Pulmonary lymph node (tissue), 1 donor: ENCODE results near the genes MFN1 and FXR1.

- PRO-cap: no peak
Measured at GRCh38 chr3:177026230-177027011, 170.9 kb downstream of the TBL1XR1 start.

DNA sequence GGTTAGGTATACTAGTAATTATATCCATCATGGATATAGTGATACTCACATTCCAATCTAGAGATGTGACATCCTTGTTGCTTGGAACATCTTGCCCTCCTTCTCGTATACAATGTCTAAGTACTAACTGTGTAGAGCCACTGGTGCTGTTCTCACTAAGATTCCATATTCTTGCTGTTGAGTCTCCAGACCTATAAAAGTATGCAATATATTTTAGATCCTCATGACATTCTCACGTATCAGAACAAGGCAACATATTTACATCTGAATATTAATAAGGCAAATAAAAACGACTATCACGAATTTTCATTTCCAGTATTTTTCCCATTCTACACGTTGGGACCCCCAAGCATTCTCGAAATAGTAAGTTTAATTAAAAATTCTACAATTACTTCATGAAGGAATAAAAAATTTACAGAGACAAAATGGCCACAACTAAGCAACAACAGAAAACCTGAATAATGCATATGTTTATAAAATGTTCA is 147.3 kb downstream of the TBL1XR1 start:
- PRO-cap: no peak

DNA sequence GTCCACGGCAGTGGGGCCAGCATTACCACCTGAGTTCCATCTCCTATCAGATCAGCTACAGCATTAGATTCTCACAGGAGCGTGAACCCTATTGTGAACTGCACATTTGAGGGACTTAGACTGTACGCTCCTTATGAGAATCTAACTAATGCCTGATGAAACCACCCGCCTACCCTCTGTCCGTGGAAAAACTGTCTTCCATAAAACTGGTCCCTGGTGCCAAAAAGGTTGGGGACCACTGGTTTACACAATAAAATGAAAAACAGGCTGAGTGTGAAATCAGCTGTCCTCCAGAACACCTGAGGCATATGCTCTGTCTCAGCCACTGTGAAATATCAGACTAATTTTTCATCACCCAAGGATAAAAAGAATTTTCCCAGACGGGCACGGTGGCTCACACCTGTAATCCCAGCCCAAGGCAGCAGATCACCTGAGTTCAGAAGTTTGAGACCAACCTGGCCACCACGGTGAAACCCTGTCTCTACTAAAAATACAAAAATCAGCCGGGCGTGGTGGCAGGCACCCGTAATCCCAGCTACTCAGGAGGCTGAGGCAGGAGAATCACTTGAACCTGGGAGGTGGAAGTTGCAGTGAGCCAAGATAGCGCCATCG is 45.8 kb downstream of the TBL1XR1 start:
- PRO-cap: no peak

GRCh38 chr3:177185043-177185736 is 12.1 kb downstream of the TBL1XR1 start:
- PRO-cap: no peak

GRCh38 chr3:177190570-177191698 is 6.3 kb downstream of the TBL1XR1 start:
- PRO-cap: no peak

- PRO-cap: no peak
Measured at GRCh38 chr3:177300784-177301165, 103.5 kb upstream of the TBL1XR1 start.

DNA sequence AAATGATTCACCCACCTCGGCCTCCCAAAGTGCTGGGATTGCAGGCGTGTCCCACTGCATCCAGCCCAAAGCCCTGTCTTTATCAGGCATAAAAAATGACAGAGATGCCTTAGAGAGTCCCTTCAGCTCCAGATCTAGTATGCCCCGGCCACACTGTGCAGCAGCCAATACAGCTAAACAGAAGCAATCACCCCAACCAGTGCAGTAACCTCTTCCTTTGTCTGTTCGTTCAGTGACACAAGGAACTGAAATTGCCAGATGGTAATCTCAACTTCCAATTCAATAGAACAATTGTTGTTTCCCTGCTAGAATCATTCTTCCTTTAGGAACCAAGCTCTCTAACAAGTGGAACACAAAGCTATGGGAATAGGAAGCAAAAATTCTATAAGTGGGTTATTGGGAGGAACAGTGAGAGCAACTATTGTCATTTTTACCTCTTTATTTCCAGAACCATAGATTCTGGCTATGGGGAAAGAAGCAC is 128.0 kb upstream of the TBL1XR1 start:
- PRO-cap: no peak

GRCh38 chr3:177619363-177619825 is 422.1 kb upstream of the TBL1XR1 start:
- PRO-cap: no peak

DNA sequence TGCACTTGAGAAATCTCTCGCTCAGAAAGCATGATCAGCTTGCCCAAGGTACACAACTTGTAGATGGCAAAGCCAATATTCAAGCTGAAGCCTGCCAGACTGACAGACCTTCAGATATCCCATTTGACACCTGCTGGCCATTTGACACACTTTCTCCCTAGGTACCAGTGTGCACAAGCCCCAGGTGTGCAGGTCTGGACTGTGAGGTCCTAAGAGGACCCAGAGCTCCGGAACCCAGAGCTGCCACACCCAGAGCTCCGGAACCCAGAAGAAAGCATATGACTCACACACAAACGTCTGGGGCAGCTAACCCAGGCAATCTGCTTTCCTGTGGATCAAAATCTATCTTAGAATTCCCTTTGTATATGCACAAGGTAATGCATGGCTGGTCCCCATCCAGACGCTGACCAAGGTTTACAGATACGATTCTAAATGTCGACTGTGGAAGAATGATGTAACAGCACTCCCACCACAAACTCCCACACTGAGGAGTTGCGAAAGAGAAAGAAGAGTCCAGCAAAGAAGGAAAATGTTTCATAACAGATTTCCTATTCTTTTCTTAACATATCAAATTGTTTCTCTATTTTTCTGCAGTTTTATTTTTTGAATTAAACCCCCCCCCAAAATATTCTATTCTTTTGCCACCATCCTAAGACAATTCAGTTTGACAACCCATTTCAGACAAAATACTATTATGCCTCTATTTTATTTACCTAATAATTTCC is 15.7 kb downstream of the KCNMB2 start:
- PRO-cap: no peak

GRCh38 chr3:179018315-179019066 is 53.1 kb downstream of the ZMAT3 start:
- PRO-cap: no peak

- PRO-cap: bidirectional peak, plus-strand start at chr3:179347735, minus-strand start at chr3:179347601
Measured at GRCh38 chr3:179347373-179348341, at the start of gene MFN1. TSS of gene MFN1 (plus strand) at chr3:179347709.

GRCh38 chr3:179652487-179652924 is 334 bp upstream of the USP13 start:
- PRO-cap: bidirectional peak, plus-strand start at chr3:179652737, minus-strand start at chr3:179652623; bidirectional peak, plus-strand start at chr3:179653040, minus-strand start at chr3:179652869

GRCh38 chr3:179719666-179720530 is 67.1 kb downstream of the USP13 start:
- PRO-cap: no peak

GRCh38 chr3:180478735-180479047 is 123.3 kb upstream of the TTC14 start:
- PRO-cap: no peak

- PRO-cap: bidirectional peak, plus-strand start at chr3:180912665, minus-strand start at chr3:180912352
Measured at GRCh38 chr3:180912158-180912828, at the start of gene FXR1. TSS of gene FXR1 (plus strand) at chr3:180912670.

GRCh38 chr3:180976434-180977199 is 12.9 kb downstream of the DNAJC19 start:
- PRO-cap: no peak

- PRO-cap: no peak
Measured at GRCh38 chr3:182794616-182794867, 1.2 kb downstream of the ATP11B start.

GRCh38 chr3:182865131-182865901 is 72.0 kb downstream of the ATP11B start:
- PRO-cap: no peak

GRCh38 chr3:182889989-182890376 is 90.4 kb downstream of the DCUN1D1 start:
- PRO-cap: no peak

- PRO-cap: no peak
Measured at GRCh38 chr3:182925393-182926058, 54.8 kb downstream of the DCUN1D1 start.